Jejunum (tissue), 1 donor: ENCODE results near the gene RPEL1.

GRCh38 chr10:102782128-102782549 is 38.4 kb downstream of the WBP1L start:
- PRO-cap: no peak

DNA sequence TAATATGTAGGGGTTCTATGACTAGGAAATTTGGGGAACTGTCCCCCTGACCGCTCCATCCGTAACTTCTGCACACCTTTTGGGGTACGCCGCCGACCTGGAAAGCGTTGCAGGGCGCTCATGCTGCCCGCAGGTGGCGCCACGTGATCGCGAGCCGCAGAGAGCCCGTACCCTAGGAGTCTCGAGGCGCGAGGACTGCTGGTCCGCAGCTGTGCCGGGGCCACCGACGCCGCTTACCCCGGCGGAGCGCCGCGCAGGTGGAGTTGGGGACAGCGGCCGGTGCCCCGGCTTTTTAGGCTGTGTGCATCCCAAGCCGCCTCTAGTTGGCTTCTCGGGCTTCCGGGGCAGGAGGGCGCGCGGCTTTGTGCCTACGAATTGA is 633 bp upstream of the CNNM2 start:
- PRO-cap: no peak

GRCh38 chr10:102923210-102923717 is 5.2 kb downstream of the CNNM2 start:
- PRO-cap: no peak

DNA sequence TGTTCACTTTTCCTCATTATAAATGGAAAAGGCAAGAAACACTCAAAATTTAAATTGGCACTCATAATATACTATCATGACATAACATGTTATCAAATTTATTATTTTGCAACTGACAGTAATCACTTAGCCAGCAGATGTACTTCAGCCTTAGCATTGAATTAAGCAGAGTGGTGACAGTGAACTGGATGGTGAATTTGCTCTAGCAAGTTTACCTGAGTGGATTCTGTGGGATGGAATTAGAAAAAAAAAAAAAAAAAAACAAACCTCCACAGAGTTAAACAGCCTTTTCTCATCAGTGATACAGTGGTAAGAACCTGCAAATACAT is 57.1 kb downstream of the CNNM2 start:
- PRO-cap: no peak

DNA sequence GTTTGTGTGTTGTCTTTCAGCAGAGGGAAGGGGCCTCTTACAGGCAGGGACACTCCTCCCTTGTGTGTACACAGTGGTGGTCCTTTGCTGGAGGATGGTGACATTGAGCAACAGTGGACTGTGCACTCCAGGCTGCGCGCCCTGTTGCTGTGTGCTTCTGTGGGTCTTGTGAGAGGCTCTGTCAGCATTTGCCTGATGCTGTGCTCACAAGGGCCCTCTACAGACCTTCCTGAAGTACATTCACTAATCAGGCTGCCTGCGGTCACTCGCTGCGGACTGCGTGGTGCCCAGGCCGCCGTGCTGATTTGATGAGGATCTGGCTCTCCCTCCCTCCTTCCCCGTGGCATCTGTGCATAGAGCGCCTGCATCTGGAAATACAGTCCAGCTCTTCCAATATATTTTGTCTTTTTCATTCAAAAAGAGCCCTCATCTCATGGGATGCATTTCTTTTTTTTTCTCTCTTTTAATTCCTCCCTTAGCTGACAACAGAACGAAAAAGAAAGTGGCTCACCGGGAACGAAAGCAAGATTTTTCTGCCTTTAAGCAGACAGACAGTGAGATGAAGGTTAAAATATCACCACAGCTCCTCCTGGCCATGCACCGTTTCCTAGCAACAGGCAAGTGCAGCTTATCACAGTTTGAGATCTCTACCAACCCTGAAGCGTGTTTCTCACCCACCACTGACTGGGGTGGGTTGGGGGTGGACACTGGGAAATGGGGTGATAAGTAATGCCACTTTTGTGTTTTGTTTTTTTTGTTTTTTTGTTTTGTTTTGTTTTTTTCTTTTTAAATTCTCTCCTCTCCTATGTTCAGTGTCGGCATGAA is 136.0 kb downstream of the CNNM2 start:
- PRO-cap: unidirectional peak, minus-strand start at position 706 of the sequence

GRCh38 chr10:103120999-103121206 is 72.2 kb downstream of the NT5C2 start:
- PRO-cap: no peak

DNA sequence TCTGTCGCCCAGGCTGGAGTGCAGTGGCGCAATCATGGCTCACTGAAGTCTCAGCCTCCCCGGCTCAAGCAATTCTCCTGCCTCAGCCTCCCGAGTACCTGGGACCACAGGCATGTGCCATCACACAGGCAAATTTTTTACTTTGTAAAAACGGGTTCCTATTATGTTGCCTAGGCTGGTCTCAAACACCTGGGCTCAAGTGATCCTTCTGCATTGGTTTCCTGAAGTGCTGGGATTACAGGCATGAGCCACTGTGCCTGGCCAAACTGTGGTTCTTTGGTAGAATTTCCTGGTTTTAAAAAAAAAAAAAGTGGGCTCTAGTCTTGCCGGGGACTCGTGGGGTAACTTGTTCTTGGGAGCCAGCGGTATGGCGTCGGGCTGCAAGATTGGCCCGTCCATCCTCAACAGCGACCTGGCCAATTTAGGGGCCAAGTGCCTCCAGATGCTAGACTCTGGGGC is at the start of gene RPEL1:
RPEL1 (plus strand) TSS at position 258 of the 459 bp plus-strand sequence.
- PRO-cap: no peak

- PRO-cap: no peak
Observed at GRCh38 chr10:103397388-103397743, 940 bp downstream of the PDCD11 start.

GRCh38 chr10:103535419-103535741 is 41.9 kb downstream of the NEURL1 start:
- PRO-cap: no peak

- PRO-cap: unidirectional peak, plus-strand start at chr10:103542970
Observed at GRCh38 chr10:103542658-103543248, 49.2 kb downstream of the NEURL1 start.

DNA sequence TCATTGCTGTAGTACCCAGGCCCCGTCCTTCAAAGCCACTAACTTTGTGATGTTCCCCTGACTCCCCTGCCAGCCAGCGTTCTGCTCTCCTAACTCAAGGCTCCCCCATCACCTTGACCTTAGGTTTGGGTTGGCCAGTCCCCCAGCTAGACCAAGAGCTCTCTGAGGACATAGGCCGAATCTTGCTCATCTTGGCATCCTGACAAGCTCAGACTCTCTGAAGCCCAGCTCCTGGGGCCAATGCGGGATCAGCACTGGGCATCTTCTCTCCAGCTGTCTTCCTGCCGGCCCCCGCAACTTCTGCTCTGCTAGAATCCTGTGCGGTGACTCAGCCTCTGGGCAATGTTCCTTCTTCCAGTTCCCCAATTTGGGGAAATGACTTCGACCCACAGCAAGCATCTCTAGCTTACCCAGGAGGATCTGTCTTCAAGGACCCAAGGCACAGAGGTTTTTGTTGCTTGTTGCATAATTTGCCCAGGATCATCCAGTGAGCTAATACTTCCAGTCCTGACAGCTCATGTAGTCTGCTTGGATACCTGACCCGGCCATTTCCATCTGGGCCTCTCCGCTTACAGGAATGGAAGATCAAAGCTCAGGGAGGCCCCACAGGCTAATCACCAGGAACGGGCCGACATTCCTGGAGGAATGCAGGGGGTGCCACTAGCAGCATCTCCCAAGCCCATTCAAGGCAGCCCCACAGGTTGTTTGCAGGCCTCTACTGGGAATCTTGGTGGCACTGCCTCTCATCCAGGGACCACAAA is 151.7 kb downstream of the NEURL1 start:
- PRO-cap: no peak

DNA sequence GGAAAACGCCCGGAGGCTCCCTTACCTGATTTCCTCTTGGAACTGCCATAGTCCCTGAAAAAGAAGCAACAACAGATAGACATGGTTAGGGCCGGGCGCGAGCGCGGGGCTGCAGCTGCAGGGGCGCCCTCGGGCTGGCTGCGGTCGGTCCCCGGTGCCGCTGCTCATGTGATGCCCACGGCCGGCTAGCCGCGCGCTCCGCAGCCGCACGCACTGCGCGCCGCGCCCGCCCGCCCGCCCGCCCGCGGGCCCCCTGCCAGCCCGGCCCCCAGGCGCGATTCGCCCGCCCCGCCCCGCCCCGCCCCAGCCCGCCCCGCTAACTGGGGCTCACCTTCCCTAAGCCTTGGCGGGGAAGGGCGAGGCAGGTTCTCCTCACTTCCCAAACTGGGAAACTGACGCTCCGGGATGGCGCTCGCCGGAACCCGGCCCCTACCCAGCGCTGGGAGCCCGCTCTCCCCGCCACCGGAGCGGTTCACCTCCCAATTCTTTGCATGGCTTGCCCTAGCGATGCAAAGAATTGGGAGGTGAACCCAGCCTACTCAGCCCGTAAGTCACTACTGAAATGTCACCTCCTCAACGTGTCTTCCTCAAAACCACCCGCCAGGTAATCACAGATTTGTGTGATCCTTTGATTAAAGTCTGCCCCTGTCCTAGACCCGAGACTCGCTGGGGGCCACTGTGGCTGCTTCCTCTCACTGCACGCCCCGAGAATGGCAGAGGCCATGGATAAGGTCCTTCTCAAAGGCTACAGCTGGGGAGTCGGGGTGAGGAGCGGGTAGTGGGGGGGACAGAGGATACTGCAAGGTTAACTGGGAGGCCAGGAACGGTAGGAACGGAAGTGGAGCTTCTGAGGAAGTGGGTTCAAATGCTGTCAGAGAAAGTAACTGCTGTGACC is 162.1 kb downstream of the SH3PXD2A start:
- PRO-cap: bidirectional peak, plus-strand start at position 375 of the sequence, minus-strand start at position 215 of the sequence

DNA sequence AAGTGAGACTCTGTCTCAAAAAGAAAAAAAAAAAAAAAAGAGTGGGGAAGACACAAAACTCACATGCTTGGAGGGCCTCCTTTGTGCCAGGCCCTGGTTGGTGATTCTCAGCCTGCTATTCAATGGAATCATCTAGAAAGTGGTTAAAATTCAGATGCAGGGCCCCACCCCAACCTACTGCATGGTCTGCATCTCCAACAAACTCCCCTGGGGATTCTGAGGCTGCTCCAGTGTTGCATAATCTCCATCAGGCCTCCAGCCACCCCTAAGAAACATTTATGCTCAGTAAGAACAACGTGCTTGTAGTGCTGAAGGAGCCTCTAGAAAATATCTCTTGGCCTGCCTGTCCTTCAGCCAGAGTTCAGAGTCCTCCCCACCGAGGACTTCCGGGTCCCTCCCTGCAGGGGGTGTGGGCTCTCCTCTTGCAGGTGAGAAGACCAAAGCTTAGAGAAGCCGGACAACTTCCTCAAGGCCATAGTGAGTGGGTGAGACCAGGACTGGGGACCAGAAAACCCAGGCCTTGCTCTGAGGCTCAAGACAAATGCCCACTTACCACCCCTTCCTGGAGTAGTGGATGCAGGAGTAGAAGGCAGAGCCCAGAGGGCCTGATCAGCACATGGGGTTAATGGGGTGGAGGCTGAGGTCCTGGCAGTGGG is 159.8 kb downstream of the SH3PXD2A start:
- PRO-cap: no peak

DNA sequence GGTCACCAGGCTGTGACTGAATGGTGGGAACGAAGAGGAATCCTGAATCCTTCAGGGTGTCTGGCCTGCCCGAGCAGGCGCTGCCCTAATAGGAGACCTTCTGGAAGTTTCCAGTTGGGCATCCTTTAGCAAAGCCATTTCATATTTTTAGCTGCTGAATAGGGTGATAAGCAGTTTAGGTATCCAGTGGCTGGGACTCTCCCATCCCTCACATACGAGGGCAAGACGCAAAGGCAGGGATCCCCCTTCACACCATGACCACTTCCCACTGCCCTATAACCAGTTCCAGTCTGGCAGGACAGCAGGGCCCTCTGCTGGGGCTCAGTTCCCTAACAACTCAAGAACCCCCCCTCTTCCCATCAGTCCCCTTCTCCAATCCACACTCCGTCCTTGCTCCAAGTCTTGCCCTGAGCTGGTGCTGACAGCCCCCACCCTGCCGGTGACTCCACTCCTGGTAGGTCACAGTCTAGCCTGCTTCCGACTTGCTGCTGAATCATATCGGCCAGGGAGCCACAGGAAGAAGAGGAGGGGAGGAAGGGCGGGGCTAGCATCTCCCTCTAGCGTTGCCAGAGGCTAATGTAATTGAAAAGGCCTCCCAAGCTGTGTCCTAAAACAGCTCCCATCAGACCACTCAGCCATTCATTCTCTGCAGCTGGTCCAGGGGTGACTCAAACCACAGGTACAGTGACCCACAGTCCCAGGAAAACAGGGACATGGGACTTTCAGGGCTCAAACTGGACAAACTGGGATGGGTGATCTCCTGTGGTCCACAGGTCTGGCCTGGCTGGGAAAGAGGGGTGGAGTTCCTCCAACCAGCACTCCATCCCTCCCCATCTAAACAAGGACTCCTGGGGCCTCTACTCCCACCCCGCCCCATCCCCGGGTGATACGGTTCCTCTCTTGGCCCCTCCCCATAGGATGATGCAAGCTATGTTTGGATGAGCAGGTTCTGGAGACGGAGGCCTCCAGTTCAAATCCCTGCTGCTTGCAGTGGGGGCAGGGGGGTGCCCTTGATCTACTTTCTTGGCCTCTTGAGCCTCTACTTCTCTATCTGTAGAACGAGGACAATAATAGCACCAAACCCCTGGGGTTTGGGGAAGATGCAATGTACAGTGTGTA is 158.9 kb downstream of the SH3PXD2A start:
- PRO-cap: unidirectional peak, minus-strand start at position 441 of the sequence

DNA sequence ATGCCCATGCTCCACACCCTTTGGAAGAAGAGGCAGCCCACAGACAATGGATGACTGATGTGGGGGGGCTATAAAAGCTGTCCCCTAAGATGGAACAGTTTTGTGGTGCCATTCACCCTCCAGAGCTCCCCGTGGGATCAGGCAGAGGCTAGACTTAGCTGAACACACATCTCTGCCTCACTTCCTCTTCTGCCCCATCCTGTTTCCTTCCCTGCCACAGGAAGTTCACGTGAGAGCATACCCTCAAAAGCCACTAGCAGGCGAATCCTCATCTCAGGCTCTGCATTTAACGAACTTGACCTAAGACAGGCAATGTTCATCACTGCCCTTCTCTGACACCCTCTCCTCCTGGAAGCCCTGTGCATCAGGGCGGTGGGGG is 91.6 kb downstream of the SH3PXD2A start:
- PRO-cap: no peak

DNA sequence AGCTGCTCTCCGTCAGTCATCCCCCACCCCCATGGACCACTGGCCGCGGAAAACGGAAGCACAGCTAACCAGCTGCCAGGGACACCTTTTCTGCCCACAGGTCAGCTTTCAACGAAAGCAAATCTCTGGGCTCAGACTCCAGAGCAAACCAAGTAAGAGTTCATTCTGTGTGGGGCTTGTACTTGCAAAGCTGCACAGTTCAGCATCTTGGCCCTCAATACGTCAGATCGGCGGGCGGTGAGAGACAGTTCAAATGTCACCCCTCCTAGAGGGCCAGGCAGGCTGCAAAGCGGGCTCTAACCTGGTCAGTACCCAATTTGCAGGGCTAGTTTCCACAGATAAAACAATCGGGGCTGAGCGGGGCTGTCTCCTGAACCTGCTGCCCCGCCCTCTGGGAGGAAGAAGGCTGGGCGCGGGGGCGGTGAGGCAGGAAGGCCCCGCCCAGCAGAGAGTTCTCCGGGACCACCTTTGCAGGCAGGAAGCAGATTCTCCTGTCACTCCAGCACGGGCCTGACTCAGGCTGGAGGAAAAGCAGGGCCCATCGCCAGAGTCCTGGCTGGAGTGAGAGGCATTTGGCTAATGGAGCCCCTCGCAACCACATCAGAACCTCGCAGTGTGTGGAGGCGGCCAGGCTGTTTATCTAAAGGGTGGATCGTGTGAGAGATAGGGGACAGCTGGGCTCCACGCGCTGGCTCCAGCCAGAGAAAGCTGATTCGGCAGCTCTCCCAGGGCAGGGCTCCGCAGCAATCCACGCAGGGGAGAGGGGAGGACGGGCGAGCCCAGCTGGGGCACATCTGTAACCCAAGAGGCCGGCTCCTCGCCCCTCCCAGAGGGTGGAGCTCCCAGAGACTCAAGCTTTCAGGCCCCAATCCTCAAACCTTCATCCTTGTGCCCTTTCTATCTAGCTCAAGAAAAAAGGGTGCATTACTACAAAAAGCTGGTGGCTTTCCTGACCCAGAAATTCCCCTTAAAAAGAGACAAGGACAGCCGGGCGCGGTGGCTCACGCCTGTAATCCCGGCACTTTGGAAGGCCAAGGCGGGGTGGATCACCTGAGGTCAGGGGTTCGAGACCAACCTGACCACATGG is 83.1 kb downstream of the SH3PXD2A start:
- PRO-cap: bidirectional peak, plus-strand start at position 484 of the sequence, minus-strand start at position 393 of the sequence; unidirectional peak, plus-strand start at position 484 of the sequence; unidirectional peak, minus-strand start at position 752 of the sequence; unidirectional peak, minus-strand start at position 825 of the sequence

DNA sequence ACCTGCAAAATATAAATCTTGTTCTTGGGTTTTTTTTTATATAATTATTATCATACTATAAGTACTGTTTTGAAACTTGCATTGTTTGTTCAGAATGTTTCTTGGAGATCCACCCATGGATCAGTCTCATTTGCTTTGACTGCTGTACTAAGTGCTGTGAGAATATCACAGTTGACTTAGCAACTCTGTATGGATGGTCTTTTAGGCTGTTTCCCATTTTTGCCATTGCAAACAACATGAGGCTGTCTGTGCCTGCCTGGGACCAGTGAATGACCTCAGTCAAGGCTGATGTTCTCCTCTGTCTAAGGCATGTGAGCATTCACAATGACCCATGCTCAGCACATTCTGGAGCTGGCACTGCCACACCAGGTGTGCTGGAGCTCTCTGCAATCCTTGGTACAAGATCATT is 62.1 kb downstream of the SH3PXD2A start:
- PRO-cap: no peak

DNA sequence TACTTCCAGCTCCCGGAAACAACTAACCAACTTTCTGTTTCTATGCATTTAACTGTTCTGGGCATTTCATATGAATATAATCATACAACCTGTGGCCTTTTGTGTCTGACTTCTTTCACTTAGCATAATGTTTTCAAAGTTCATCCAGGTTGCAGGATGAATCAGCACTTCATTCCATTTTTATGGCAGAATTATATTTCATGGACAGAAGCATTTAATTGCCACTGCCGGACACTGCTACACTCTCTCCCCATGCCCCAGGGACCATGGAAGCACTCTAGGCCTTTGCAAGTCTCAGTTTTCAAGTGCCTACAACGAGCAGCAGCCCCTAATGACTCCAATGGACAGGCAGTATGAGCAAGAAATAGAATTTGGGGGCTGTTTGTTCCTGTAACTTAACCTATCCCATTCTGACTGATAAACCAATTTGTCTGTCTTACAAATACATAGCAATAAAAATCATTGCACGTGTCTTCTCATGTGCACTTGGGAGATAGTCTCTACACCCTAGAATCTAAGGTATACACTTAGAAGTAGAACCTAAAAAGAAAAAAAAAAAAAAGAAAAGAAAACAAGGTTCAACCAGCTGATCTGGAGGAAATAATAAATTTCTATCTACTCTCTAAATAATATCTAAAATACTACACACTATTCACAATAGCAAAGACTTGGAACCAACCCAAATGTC is 23.4 kb downstream of the SH3PXD2A start:
- PRO-cap: no peak

DNA sequence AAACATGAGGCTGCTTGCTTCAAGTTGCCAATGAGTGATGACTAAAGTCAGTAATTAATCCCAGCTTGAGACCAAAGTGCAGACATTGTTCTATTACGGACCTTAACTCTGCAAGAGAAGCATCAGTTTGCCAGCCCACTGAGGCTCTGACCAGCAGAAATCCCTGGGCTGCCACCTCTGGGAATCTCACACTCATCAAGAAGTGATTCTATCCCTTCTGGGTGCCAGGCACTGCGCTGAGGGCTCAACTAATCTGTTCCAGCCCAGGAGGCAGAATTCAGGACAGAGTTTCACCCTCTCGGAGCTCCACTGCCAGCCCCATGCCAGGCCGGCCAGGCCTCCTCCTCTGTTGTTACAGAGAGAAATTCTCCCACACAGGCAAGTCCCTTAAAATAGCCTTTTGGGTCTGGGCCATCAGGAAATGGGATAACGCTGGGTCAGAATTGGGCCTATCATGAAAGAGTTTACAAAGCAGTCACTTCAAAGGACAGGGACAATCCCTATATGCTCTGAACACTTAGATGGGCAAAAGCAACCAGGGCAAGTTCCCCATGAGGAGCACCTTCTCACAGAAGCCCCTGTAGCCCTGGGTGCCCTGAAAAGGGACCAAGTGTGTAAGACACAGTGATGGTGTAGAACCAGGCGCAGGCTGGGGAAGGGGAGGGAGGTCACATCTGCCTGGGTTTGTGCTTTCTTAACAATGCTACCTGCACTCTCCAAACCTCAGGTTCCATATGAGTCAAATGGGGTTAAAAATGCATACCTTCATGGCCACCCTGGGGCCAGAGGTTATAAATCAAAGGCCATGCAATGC is 11.2 kb downstream of the SH3PXD2A start:
- PRO-cap: no peak

GRCh38 chr10:103881567-103882113 is 26.3 kb upstream of the SH3PXD2A start:
- PRO-cap: no peak